ENCODE results near the genes GOLGA8J, CHRFAM7A, GOLGA8Q and KLF13.

DNA sequence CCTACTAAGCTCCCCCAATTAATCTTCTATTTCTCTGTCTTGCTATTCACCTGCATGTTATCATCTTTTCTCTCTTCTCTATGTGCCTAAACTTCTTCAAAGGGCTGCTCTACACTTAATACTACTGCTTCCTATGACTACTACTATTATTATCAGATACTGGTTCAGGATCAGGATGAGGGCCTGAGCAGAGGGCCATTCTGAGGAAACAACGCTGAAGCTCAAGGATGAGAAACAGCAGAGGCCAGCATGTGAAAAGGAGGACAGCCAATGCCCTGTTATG is 54.3 kb downstream of the TJP1 start:
- PRO-cap, result no peak

- PRO-cap, result bidirectional peak, plus-strand start at chr15:29871593, minus-strand start at chr15:29871539
These were observed 49.1 kb upstream of the TJP1 start for GRCh38 chr15:29871370-29871827.

- PRO-cap, result no peak
These were observed 103.5 kb upstream of the TJP1 start for GRCh38 chr15:29925813-29926213.

- PRO-cap, result no peak
These were observed at the start of gene GOLGA8J for GRCh38 chr15:30082512-30083069. TSS of gene GOLGA8J (plus strand) at chr15:30082955.

GRCh38 chr15:30393375-30393811 is at the start of gene CHRFAM7A:
TSS of gene CHRFAM7A (minus strand) at chr15:30393540.
- PRO-cap, result no peak

DNA sequence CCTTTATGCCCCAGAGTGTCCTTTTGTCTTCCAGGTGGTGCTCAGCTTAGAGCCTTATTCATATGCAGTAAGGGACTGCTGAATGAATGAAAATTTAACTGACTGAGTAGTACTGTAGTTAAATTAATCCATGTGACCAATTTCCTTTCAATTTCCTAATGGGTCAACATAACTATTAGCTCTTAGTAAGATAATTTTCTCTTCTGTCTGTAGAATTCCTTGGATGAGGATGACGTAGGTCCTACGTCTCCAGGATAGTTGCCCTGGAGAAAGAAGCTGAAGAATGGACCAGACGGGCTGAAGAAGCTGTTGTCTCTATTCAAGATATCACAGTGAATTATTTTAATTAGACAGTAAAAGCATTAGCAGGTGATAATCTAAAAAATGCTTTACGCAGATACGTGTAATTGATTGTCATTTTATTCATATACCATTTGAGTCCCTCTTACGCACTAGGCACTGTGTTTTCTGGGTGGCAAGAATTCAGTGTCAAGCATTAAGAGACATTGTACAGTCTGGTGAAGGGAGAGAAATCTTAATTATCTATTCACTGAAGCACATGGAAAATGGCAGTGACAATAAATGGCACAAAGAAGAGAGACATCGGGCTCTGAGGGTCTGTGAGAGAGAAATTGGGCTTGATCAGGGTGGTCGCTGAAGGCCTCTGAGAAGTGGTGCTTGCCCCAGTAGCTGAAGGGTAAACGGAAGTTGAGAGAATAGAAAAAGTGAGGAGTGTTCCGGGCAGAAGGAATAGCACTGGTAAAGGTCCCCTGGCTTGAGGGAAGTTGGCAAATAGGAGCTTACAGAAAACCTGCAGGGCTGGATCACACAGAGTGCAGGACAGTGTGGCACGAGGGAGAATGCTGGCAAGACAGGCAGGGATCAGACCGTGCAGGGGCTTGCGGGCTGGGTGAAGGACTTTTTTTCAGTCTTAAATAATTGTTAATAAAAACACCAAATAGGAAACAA is 63.8 kb upstream of the GOLGA8R start:
- PRO-cap, result no peak

DNA sequence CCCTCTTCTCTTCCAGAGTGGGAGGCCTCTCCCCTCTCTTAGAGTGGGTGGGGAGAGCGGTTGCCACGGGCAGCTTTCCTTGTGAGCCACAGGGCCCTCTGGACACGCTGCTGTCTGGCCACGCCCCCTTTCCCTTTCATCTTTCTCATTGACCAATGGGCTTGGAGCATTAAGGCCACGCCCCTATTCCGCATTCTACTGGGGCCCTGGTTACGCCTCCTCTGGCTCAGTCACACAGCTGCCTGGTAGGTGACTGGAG is 169 bp upstream of the GOLGA8Q start:
- PRO-cap, result no peak

DNA sequence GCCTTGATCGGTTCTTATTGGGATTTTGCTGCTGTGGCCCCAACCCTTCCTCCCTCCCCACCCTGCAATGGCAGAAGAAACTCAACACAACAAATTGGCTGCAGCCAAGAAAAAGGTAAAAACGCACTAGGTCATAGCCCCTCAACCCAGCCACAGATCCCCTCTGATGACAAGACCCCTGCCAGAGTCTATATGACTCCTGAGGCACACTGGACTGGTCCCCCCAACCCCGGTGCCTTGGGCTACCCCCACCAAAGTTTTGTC is at the start of gene GOLGA8Q:
GOLGA8Q (plus strand) TSS at position 40 of the 264 bp plus-strand sequence.
- PRO-cap, result no peak

- PRO-cap, result bidirectional peak, plus-strand start at chr15:30625780, minus-strand start at chr15:30625747
These were observed 21.6 kb downstream of the GOLGA8H start for GRCh38 chr15:30625255-30625908.

GRCh38 chr15:30626534-30626958 is 22.7 kb downstream of the GOLGA8H start:
- PRO-cap, result no peak

GRCh38 chr15:30677999-30678846 is 74.4 kb downstream of the GOLGA8H start:
- PRO-cap, result no peak

GRCh38 chr15:30905227-30905942 is 1.7 kb downstream of the FAN1 start:
- PRO-cap, result no peak

DNA sequence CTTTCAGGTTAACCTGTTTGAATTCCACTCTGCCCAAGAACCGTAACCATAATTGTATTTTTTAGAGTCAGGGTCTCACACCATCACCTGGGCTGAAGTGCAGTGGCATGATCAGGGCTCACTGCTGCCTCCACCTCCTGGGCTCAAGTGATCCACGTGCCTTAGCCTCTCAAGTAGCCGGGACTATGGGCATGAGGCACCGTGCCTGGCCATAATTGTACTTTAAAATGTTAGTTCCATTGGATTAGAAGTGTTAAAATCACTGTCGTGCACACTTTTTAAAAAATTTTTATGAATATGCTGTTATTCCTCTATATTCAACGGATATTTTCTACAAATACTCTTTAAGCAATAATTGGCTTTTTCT is 1.1 kb upstream of the MTMR10 start:
- PRO-cap, result no peak

DNA sequence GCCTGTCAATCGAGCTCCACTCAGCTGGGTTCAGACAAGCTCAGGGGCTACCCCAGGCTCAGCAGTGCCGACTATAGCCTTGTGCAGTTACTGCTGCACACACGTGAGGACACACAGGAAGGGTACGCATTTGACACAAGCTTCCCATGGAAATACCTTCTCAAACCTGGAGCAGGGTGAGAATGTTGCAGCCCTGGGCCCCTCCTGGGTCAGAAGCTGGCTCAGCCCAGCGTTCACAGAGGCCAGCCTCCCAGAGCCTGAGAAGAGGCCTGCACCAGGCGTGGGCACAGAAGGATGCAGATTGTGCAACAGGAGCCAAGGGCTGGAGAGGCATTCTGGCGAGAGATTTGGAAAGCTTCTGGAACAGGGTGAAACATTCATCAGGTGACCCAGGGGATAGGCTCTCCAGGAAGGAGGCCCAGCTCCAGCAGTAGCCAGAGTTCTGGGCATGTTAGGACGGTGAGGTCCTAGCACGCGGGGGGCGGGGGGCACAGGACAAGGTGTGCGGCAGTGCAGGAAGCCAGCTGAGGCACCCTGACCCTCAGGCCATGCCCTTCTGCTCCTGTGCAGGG is 111.9 kb upstream of the KLF13 start:
- PRO-cap, result unidirectional peak, plus-strand start at position 408 of the sequence; unidirectional peak, plus-strand start at position 427 of the sequence

DNA sequence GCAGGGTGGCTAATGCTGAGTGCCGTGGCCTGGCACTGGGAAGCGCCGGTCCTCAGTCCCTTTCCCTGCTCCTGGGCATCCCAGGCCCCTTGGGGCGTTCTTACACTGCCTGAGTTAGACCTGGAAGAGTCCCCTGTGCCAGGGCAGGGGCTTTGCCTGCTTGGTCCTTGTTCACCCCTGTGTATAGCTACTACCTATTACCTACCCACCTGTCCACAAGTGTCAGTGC is 110.0 kb upstream of the KLF13 start:
- PRO-cap, result no peak

DNA sequence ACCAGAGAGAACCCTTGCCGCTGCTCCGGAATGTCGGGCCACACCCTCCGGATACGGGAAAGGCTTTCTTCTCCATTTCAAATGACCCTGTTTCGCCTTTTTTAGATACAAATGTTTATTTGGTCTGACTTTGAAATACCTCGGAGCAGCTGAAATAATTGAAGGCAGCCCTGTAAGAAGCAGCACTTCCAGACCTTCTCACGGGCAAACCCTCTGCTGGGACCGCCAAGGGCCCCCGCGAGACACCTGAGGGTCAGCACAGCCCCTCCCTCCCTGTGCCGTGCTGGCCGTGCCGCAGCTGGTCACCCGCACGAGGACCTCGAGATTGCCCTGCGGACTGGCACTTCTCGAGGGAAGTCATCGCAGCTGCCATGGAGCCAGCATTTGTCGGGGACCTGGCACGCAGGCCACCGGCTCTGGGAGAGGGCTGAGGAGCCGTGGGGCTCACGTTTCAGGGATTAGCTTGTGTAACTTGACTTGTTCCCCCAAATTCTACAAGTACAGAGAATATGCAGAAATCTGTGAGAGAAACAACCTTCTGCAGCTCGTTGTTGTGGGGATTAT is 102.7 kb upstream of the KLF13 start:
- PRO-cap, result no peak

DNA sequence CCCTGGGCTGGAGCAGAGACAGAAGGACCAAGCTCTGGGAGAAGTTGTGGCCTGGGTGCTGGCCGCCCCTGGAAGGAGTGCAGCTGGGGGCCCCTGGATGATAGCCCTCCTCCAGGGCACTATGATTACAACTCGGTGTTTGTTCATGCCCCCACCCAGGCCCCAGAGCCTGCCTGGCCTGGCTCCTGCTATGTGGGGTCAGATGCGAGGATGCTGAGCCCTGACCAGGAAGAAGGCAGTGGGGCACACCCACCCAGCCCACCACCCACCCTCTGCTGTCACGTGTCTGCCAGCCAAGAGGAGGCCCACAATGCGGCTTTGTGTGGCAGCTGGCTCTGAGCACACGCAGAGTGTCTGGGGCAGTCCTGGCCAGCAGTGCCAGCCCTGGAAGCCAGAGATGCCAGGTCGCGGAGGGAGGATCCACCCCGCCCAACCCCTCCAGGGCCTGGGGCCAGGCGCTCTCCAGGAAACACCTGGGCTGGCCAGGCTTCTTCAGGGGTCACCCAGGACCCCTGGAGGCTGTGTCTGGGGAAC is 26.5 kb upstream of the KLF13 start:
- PRO-cap, result no peak

- PRO-cap, result bidirectional peak, plus-strand start at chr15:31306714, minus-strand start at chr15:31306583
These were observed 20.0 kb upstream of the KLF13 start for GRCh38 chr15:31306427-31307144.

DNA sequence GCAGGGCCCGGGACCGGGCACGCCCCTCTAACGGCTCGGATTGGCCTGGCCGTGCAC is 259 bp upstream of the KLF13 start:
- PRO-cap, result no peak

GRCh38 chr15:31326605-31327545 is at the start of gene KLF13:
TSS of gene KLF13 (plus strand) at chr15:31326835.
- PRO-cap, result bidirectional peak, plus-strand start at chr15:31326875, minus-strand start at chr15:31326424; bidirectional peak, plus-strand start at chr15:31327131, minus-strand start at chr15:31327012